PC-3 (cell line): ENCODE measurements around a stretch of chr2.

- RAMPAGE, long total RNA, result no peak
Observed at GRCh38 chr2:242084657-242084900, 184.3 kb upstream of the FAM240C start.